Metanephros (tissue), 2 donors: Measurements from ENCODE around the genes ENO4 and PRLHR.

GRCh38 chr10:116848881-116849342 lies 387 bp upstream of the ENO4 start:
- RAMPAGE, long total RNA = no peak

- RAMPAGE, long total RNA = no peak
These were observed at the start of gene ENO4 for GRCh38 chr10:116849343-116850066. ENO4 (plus strand) TSS chr10:116849499.

- RAMPAGE, long total RNA = no peak
These were observed 57.3 kb downstream of the SHTN1 start for GRCh38 chr10:116947498-116948201.

GRCh38 chr10:117137491-117138216 lies 416 bp downstream of the VAX1 start:
- RAMPAGE, long total RNA = no peak

DNA sequence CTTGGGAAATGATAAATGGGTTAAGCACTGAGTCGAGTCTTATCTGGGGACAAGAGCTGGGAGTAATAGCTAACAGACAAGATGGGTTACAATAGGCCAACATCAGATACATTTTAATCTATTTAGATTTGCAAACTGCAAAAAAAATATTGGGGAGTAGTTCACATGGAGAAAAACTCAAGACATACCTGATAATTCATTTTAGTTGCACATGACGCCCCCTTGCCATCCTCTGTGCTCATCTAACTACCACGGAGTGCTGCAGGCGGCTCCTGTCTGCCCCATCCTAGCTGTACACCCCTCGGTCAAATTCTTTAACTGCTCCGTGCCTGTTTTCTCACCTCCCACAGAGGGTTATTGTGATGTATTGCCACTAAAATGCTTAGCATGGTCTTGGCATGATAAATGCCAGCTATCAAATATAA lies 34.4 kb downstream of the SLC18A2 start:
- RAMPAGE, long total RNA = no peak

- RAMPAGE, long total RNA = no peak
These were observed 45.6 kb downstream of the SLC18A2 start for GRCh38 chr10:117286321-117287150.

- RAMPAGE, long total RNA = no peak
These were observed 22.9 kb upstream of the PDZD8 start for GRCh38 chr10:117398071-117398586.

DNA sequence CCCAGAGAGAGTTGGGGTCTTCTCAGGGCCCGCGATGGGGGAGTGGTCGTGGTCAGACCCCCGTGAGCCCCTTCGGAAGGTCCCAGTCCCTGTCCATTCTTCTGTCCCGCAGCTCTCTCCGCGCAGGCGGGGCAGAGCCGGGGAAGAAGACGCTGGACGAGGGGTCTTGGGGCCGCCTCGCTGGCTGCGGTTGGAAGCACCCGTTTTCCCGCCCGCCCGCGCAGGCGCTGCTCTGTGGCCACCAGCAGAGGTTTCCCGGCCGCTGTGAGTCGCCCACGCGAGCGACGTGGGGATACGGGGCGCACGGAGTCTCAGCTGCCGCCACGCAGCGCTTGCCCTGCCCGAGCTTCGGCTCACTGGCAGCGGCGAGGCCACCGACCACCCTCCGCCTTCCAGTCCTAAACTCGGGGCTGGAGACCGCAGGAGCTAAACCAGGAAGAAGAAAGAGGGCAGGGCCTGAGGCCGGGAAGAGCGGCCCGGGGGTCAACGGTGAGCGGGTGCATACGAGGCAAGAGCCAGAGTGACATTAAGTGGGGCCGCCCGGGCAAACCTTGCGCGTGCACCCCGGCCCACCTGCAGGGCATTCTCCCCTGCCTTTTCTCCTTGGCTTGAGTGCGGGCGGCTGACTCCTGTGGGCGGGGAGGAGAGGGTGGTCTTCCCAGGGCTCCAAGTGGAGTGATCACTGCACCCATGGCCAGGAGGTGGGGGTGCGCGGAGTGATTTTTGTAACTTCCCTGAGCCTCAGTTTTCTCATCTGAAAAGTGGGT lies 7.2 kb upstream of the EMX2 start:
- RAMPAGE, long total RNA = no peak

DNA sequence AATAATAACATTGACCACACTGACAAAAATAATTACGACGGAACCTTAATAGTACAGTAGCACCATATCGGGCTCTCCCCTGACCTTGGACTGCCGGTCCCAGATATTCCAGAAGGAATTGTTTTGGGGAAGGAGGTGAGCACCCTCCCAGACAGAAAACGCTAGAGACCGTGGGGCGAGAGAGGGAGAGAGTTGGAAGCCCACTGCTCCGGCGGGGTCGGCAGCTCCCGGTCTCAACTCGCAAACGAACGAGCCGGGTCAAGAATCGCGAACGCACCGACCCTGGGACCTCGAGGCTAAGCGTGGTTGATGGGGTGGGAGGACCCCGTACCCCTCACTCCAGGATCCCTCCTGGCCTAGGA lies 913 bp upstream of the EMX2 start:
- RAMPAGE, long total RNA = no peak

- RAMPAGE, long total RNA = no peak
These were observed 720 bp downstream of the EMX2 start for GRCh38 chr10:117542966-117543966.

DNA sequence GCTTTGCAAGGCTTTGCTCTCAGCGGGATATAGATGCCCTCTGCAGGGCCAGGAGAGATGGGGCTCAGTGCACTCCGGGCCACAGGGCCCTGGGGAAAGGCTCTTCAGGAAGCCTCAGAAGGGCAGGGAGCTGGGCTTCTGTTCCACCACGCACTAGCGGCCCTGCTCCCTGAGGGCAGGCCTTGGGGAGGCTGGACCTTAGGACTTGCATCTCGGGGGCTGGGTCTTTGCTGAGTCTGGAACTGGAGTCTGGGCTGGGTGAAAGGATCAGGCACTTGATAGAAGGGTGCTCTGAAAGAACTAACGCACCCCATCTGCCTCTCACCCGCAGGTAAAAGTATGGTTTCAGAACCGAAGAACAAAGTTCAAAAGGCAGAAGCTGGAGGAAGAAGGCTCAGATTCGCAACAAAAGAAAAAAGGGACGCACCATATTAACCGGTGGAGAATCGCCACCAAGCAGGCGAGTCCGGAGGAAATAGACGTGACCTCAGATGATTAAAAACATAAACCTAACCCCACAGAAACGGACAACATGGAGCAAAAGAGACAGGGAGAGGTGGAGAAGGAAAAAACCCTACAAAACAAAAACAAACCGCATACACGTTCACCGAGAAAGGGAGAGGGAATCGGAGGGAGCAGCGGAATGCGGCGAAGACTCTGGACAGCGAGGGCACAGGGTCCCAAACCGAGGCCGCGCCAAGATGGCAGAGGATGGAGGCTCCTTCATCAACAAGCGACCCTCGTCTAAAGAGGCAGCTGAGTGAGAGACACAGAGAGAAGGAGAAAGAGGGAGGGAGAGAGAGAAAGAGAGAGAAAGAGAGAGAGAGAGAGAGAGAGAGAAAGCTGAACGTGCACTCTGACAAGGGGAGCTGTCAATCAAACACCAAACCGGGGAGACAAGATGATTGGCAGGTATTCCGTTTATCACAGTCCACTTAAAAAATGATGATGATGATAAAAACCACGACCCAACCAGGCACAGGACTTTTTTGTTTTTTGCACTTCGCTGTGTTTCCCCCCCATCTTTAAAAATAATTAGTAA lies 5.5 kb downstream of the EMX2 start:
- RAMPAGE, long total RNA = no peak

DNA sequence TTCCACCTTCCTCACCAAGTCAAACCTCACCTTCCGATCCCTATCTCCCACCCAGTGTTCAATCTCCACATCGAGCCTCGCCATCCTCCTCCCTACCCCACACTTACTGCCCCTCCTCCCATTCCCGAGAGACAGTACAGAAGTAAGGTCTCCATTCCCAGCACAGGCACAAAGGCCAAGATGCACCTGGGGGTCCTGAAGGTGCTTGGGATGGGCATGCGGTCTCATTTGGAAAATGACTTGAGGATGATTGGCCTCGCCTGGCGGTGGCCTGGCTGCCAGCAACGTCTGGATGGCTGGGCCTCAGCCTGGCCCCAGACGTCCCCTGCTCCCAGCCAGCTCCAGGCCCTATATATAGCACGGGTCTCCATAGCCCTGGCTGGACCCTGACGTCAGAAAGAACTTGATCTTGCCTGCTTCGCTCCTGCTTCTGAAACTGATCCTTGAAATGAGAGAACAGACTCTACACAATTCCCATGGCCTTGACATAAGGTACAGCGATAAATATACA lies 11.7 kb downstream of the EMX2 start:
- RAMPAGE, long total RNA = no peak

- RAMPAGE, long total RNA = no peak
These were observed 242.2 kb downstream of the RAB11FIP2 start for GRCh38 chr10:117804297-117805238.

GRCh38 chr10:118047176-118047757 lies 526 bp upstream of the RAB11FIP2 start:
- RAMPAGE, long total RNA = no peak

- RAMPAGE, long total RNA = no peak
These were observed 132.8 kb downstream of the FAM204A start for GRCh38 chr10:118209261-118209806.

GRCh38 chr10:118595431-118596276 lies at the start of gene PRLHR:
PRLHR (minus strand) TSS chr10:118595648.
- RAMPAGE, long total RNA = no peak

DNA sequence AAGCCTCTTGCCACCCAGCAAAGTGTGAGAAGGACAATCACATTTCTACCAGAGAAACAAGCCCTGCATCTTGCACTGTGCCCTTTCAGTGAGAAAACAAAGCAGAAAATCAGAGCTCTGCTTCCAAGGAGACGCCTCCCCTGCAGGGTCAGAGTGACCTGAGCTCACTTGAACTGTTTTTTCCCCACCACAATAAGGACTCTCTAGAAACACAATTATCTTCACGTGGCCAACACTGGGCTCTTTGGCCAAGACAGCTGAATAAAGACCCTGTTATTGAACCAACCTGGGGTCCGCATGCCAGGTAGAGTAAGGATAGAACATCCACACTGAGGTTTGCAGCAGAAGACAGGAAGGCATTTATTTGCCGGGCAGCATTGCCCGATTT lies 30.1 kb upstream of the PRLHR start:
- RAMPAGE, long total RNA = no peak

DNA sequence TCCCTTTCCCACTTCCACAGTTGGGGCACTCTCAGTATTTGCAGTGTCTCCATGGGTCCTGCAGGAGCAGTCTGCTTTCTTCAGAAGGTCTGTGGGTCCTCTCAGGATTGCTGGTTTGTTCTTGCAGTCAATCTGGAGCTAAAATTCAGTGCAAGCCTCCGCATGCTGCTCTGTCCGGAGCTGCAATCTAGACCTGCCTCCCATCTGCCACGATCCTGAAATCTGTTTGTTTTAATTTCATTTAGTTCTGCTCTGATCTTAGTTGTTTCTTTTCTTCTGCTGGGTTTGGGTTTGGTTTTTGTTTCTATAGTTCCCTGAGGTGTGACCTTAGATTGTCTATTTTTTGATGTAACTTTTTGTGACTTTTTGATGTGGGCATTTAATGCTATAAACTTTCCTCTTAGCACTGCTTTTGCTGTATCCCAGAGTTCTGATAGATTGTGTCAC lies 63.9 kb upstream of the PRLHR start:
- RAMPAGE, long total RNA = no peak

- RAMPAGE, long total RNA = no peak
These were observed 38.8 kb upstream of the CACUL1 start for GRCh38 chr10:118793434-118794100.

DNA sequence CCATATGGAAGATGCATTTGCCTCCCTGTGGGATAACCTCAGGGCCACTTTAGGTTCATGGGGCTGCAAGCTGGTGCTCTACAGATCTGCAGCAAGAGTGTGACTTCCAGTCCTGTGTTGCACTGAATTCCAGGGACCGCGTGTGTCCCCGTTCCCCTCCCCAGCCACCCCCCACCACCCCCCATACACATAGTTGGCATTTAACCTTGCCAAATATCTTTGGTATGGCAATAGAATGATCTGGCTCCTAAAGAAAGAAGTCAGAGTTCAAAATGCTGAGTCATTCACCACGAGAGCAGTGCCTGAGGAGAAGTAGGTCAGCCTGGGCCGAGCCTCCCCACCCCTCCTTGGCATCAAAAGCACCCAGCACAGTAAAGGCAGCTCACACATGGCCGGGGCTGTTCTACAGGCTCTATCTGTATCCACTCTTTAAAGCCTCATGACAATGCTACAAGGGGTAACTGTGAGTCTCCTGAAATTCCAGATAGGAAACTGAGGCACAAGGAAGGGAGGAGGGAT lies 70.5 kb upstream of the NANOS1 start:
- RAMPAGE, long total RNA = no peak